Placental pericyte (primary cell): ENCODE measurements around the gene CEP57.

- CAGE, long polyA plus RNA, result no peak
Observed at GRCh38 chr11:95682353-95682692, 107.3 kb downstream of the FAM76B start.

DNA sequence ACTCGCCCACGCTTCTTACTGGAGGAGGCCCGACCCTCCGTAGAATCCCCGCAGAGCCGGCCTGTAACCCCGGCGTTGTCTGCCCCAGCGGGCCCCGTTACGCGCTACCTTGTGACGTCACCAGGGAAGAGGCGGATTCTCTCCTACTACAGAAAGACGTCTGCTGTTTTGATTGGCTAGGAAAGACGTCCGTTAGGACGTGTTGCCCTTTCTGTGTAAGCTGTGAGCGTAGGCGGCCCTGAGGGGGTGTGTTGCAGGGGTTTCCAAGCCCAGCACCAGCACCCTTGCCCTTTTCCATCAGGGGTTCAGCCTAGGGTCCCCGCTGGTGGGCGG, at the start of gene CEP57:
Gene CEP57, plus strand, starts transcription at position 208 of the 333 bp plus-strand sequence.
- CAGE, long polyA plus RNA, result no peak

- CAGE, long polyA plus RNA, result no peak
Observed at GRCh38 chr11:95791413-95792051, 1.2 kb downstream of the CEP57 start.

GRCh38 chr11:95806668-95807804, 16.7 kb downstream of the CEP57 start:
- CAGE, long polyA plus RNA, result no peak

GRCh38 chr11:96095847-96096392, 172.0 kb upstream of the MTMR2 start:
- CAGE, long polyA plus RNA, result no peak

- CAGE, long polyA plus RNA, result no peak
Observed at GRCh38 chr11:96149787-96150397, 193.1 kb downstream of the MAML2 start.

GRCh38 chr11:96151544-96152104, 191.4 kb downstream of the MAML2 start:
- CAGE, long polyA plus RNA, result no peak

DNA sequence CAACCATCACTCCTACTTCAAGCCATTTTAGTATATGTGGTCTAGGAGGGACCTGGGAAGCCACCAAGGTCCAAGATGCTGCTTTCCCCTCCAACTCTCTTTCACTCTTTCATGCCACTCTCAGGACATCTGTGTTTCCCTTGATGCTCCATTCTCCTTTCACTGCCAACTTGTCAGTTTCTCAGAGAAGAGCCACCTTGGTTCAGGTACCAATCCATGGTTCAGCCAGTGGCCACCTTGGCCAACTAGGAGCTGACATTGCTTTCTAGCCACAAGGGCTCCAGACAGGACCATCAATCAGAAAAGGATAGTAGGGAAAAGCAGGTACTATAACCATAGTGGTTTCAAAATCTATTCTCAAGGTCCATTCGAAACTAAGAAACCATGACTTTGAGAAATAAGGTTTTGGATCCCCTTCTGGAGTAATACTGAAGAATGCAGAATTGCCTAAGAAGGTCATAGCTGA, 163.3 kb downstream of the MAML2 start:
- CAGE, long polyA plus RNA, result no peak

GRCh38 chr11:96194071-96194814, 148.8 kb downstream of the MAML2 start:
- CAGE, long polyA plus RNA, result no peak

DNA sequence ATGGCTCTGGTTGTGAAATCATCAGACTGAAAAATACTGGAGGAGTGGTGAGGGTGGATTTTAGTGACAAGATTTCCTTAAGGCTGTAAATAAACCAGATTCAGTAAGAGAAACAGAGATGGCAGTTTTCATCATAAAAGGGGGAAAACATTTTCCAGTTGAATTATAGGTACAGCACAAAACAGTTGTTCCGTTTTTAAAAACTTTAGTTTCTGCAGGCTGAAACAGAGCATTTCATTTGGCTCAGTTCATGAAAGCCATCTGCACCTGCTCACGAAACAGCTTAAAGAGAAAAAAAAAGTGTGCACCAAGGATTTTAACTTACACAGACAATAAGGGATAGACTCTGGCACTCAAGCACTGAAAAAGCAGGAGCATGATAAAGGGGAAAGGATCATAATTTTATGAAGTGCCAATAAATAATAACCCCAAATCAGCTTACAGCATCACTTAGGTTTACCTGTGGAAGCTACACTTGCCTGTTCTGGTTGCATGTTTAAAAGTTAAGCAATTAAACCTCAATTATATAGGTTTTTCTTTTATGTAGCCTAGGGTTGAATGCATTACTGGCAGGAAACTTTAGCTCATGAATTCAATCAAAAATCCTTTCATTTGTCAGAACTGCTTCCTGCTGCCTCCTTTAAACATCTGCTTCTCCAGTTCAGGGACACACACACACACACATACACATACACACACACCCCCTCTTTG, 100.5 kb downstream of the MAML2 start:
- CAGE, long polyA plus RNA, result no peak

GRCh38 chr11:96246536-96246864, 96.5 kb downstream of the MAML2 start:
- CAGE, long polyA plus RNA, result no peak

GRCh38 chr11:96258620-96259186, 84.3 kb downstream of the MAML2 start:
- CAGE, long polyA plus RNA, result no peak

DNA sequence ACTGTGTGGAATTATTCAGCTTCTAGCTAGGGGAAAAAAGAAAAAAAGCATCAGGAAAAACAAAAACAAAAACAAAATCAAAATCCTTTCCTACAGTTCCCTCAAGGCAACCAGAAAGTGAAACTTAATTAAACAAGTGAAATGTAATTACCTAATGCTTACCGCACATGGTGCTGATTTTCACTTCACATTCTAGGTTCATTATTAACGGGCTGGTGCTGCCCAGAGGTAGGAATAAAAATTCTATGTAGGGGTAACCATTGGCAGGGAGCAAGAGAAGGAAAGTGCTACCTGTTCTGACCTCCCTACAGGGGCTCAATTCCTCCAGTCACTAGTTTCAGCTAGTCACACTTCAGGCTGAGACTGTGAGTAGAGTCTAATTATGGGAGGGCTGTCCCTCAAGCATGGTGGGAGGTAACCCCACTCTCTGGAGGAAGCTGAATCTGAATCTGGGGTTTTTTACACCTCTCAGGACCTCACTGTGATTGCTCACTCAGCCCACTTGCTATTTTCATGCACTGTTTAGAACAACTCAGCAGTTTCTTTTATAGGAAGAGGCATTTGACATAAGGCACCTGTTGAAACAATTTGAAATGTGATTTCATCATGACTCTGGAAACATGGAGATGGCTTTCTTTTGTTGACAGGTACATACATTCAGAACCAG, 75.5 kb downstream of the MAML2 start:
- CAGE, long polyA plus RNA, result no peak

DNA sequence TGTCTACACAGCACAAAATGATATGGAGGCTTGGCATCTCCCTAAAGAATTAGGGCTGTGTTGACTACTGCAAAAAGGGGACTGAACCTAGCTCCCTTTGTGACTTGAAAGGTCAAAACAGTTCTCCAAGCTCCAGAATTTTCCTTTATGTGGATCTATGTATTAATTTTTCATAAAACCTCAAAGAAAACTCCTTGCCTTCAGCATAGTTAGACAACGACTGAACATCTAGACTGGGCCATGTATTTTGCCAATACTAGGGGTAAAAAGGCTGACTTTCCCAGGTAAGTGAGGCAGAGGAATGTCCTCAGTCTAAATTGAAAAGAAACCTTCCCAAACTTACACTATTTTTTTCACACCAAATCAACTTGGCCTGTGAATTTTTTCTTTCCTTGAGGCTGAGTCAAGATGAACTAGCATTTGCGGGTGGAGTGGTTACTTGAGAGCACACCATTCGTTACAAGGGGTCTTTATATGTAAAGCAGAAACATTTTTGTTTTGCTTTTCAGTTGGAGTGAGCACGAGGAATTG, 36.6 kb downstream of the MAML2 start:
- CAGE, long polyA plus RNA, result no peak

DNA sequence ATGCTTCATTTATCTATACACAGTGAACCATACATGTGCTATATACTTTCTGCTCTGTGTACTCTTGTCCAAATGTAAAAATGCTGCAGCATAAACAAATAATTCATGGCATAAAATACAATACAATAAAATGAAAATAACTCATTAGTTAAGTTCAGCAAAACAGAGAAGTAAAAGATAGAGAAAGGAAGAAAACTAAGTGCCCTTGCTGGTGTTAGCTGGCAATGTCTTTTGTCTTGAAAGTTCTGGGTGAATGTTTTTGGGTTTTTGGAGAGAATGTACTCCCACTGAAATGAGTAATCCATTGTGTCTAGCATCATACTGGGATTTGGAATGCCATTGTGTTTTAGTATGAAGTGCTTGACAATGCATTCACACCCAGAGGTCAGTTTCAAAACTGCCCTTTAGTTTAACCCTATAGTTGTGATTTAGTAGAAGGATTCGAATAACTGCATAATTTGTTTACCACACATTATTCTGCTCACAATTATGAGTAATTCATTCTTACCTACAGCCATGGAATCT, 34.0 kb downstream of the MAML2 start:
- CAGE, long polyA plus RNA, result no peak

DNA sequence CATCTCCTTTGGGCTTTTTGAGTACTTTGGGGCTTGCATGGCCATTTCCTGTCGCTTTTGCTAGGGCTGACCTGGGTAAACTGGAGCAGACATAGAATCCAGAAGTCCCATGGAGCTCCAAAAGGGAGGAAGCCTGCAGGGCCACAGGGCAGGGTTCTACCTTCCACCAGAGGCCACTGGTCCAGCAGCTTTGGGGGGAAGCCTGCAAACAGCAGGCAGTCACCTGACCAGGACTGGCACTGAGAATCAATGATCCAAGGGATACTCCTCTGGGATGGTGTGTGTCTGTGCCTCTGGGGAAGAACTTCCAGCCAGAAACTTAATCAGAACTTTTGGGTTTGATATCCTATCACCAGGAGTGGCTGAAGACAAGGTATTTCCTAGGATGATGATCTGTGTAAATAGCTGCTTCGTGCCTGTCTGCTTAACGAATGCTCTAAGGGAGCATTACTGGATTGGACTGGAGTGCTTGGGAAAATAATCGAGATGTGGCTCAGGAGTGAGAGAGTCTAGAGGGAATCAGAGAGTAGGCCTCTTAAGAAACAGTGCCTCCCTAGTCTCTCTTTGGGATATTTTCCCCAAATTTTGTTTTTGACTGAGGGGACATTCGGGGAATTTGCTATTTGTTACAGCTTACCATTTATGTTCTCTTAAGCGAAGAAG, 2.6 kb downstream of the MAML2 start:
- CAGE, long polyA plus RNA, result no peak

GRCh38 chr11:96383167-96383760, 6.4 kb downstream of the CCDC82 start:
- CAGE, long polyA plus RNA, result no peak

DNA sequence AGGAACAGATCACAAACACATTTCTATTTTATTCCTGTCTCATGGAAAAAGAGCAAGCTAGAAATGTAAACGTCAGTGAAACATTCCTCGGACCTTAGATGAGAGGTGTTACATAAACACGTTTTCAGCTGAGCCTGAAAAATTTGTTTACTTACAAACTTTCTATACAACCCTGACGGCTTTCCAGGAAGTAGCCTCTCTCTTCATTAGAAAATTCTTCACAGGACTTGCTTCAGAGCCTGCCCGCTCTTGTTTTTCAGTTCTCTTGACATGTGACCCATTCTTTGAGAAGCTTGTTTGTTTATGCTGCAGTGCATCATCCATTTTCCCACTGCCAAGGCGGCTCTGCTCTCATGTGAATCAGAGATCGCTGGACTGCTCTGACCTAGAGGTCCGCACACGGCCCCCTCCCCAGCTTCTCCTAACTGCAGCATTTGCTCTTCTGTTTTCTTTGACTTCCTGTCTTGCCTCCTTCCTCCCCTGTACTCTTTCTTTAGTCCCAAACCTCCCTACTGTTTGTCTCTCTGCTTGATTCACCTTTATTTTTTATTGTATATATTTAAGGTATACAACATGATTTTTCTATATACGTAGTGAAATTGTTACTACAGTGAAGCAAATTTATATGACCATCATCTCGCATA, 47.9 kb upstream of the ARHGAP42 start:
- CAGE, long polyA plus RNA, result no peak

DNA sequence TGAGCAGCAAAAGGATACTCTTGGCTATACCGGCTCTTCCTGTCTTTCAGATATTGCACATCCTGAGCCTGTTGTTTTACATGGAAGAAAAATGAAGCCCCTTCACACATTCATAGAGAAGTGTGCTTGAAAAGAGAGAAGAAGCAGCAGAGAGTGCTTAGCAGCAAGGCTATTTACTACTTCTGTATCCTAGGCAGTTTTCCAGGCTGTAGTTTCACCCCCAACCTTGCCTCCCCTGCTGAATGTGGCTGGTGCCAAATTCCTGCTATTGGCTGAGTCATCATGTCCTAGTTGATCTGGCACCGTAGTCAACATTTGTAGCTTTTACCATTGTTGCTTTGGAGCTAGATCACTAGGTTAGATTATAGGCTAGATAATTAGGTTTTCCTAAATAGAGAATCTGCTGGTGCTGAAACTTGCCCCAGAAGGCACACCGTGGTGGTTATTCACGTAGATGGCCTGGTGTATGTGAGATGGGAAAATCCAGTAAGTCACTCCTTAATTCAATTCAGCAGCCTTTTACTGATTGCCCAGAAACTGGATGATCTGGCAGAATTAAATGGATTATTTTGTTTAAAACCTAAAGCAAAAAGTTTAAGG, 32.7 kb downstream of the ARHGAP42 start:
- CAGE, long polyA plus RNA, result no peak

DNA sequence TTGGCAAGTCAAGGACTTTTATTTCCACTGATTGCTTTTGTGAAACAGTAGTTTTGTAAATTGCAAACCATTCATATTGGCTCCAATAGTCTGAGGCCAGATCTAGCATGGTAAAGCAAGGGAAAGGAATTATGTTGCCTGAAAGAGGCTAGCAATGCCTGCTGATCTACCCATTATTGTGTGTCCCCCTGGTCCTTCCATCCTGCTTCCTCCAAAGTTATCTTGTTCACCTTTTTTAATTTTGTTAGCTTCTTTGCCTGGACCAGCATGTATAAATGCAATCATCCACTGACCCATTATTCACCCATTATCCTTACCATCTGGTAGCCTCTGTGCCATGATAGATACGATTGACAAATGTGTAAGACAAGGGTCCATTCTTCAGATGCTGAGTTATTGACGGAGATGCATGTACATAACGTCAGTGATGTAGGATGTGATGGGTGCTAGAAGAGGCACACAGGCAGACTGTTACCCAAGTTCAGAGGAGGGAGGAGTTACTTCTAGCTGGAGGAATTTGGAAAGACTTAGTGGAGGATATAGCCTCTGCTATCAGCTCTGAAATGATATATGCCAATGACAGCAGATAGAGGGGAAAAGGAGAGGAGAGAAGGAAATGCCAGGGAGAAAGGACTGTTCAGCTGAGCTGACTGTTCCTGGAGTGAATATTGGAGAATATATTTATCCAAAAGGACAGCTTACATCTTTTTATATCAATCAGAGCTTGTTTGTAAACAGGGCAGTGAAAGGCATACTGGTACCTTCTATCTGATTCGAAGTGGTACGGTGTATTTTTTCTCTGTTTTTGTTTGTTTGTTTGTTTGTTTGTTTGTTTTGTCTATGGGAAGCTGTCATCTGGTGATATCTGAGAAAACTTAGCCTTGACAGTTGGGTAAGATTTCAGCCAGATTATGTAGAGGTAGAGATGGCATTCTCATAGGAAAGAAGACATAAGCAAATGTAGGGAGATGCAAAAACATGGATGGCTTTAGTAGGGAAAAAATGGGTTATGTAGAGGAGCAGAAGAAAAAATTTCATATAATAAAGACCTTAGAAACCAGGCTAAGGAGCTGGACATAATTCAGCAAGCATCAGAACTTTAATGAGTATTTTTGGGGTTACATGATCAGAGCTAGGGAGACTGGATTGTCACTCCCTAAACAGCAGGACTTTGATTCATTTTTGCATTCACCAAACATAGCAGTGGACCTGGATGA, 131.3 kb downstream of the ARHGAP42 start:
- CAGE, long polyA plus RNA, result no peak